HCT116 (cell line): Measurements from ENCODE around the genes ARHGAP33, ZNF529, ZNF345 and ZNF527.

DNA sequence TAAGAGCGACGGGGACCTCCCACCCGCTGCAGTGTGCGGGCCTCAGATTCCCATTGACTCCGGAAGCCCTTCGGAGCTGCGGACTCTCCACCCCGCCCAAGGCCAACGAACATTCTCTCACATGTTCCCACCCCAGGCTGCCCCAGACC lies 339 bp downstream of the HSPB6 start:
- RRBS = no CpG with 5 or more reads among the region's 9 CpGs

- RRBS = 1% methylated on average over 36 of the region's 94 CpGs
These were observed at the start of gene ARHGAP33 for GRCh38 chr19:35774921-35776160. Gene ARHGAP33, plus strand, starts transcription at chr19:35775564.

DNA sequence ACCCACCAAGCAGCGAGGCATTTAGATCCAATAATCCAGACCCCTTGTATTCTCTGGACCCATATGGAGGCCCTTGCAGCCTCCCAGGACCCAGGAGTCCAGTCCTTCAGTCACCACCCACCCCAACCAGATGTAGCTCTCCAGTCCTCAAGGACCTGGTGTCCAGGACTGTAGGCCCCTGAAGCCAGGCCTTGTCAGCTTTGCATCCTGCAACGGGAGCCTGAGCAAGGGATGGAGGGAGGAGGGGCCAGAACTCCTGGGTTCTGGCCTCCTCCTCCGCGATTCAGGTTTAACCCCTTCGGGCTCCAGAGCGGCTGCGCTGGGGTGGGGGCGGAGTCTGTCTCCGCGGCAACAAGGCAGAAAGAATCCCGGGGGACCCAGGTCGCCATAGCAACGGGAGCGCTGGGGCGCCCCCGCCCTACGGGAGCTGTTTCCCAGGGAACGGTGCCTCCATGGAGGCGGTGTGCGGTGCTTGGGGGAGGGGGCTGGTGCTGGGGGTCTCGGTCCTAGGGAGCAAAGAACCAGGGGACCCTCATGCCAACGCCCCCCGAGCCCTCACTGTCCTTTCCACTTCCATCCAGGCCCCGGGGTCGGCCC lies 810 bp downstream of the APLP1 start:
- RRBS = 1% methylated on average over 2 of the region's 25 CpGs

DNA sequence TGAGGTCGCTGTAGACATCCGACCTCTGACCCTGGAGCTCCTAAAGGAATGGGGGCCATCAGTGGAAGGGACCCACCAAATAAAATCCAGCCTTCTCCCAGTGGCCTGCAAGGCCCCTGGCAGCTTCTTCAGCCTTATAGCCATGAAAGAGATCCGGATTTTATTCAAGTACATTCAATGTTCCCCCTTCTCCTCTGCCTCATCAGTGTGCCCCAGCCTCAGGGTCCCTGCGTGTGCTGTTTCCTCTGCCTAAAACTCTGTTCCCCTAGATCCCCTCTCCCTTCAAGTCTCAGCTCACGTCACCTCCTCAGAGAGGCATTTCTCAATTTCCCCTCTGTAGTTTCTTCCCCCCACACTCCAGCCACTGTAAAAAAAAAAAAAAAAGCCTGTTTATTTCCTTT lies 2.3 kb downstream of the HCST start:
- RRBS = no CpG with 5 or more reads among the region's 5 CpGs

DNA sequence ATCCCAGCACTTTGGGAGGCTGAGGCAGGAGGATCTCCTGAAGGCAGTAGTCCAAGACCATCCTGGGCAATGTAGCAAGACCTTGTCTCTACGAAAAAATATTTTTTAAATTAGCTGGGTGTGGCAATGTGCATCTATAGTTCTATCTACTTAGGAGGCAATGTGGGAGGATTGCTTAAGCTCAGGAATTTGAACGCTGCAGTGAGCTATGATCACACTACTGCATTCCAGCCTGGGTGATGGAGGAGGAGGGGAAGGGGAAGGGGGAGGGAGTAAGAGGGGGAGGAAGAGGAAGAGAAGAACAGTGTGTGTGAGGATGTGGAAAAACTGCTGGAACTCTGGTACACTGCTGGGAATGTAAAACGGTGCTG lies 9.1 kb upstream of the CLIP3 start:
- RRBS = no CpG with 5 or more reads among the region's 3 CpGs

- RRBS = no CpG with 5 or more reads among the region's 14 CpGs
These were observed 725 bp downstream of the TBCB start for GRCh38 chr19:36115924-36116462.

DNA sequence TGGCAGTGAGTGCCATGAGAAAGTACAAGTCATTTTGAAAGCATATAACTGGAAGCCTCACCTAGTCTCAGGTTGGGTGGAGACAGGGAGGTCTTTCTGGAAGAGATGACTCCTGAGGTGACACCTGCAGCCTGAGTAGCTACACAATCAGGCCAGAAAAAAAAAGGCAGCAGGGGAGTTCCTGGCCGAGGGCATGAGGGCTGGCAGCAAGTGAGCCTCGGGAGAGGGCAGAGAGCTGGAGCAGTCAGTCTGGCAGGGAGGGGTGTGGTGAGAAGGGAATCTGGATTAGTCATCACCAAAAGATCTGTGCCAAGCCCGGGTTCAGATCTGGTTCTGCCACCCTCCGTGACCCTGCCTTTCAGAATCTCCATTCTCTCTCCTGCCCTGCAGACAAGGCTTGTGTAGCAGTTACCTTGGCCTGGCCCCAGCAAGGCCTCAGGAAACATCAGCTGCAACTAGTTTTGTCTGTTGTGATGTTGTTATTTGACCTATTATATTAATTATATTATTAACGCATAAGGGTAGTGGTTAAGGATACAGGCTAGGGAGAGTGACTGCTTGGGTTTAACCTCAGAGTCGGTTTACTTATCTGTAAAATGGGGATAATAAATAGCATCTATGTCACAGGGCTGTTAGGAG lies 2.9 kb upstream of the CAPNS1 start:
- RRBS = no CpG with 5 or more reads among the region's 6 CpGs

DNA sequence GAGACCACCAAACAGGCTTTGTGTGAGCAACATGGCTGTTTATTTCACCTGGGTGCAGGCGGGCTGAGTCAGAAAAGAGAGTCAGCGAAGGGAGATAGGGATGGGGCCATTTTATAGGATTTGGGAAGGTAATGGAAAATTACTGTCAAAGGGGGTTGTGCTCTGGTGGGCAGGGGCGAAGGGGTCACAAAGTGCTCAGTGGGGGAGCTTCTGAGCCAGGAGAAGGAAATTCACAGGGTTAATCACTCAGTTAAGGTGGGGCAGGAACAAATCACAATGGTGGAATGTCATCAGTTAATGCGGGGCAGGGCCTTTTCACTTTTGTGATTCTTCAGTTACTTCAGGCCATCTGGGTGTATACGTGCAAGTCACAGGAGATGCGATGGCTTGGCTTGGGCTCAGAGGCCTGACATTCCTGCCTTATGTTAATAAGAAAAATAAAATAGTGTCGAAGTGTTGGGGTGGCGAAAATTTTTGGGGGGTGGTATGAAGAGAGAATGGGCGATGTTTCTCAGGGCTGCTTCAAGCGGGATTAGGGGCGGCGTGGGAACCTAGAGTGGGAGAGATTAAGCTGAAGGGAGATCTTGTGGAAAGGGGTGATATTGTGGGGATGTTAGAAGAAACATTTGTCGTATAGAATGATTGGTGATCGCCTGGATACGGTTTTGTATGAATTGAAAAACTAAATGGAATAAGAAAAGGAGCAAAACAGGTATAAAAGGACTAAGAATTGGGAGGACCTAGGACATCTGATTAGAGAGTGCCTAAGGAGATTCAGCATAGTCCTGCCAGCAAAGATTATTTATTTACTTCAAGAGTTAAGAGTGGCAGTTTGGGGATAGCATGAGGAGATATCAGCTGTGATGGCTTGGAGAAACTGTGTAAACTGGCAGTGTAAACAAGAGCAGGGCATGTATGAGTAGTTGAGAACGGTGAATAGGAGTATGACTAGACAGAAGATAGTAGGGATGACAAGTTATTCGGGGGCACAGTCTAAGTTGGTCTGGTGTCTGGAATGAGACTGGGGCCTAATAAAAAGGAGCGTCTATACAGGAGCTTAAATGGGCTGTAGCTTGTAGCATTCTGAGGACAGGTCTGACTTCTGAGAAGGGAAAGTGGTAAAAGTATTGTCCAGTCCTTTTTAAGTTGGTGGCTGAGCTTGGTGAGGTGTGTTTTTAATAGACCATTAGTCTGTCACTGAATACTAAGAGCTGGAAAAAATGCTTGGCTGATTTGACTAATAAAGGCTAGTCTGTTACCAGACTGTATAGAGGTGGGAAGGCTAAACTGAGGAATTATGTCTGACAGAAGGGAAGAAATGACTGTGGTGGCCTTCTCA lies 3.7 kb upstream of the COX7A1 start:
- RRBS = no CpG with 5 or more reads among the region's 18 CpGs

DNA sequence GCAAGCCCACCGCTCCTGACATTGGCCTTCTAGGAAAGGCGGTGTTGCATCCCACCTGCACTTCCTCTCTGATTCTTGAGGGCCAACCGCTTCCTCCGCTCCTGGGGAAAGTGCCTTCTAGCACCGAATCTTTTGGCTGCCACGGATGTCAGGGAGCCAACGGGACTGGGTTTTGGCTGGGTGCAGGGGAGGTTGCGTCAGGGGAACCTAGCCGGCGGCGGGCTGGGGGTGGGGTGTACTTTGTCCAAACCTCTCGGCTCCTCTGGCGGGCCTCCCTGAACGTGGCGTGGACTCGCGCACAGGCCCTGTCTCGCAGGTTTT lies 58.1 kb downstream of the ZNF146 start:
- RRBS = no CpG with 5 or more reads among the region's 18 CpGs

GRCh38 chr19:36377904-36378353 lies 1.1 kb downstream of the ZFP14 start:
- RRBS = no CpG with 5 or more reads among the region's 6 CpGs

- RRBS = 81% methylated on average over 8 of the region's 80 CpGs
These were observed at the start of gene ZNF529 for GRCh38 chr19:36572548-36573916. Gene ZNF529, minus strand, starts transcription at chr19:36573292.

DNA sequence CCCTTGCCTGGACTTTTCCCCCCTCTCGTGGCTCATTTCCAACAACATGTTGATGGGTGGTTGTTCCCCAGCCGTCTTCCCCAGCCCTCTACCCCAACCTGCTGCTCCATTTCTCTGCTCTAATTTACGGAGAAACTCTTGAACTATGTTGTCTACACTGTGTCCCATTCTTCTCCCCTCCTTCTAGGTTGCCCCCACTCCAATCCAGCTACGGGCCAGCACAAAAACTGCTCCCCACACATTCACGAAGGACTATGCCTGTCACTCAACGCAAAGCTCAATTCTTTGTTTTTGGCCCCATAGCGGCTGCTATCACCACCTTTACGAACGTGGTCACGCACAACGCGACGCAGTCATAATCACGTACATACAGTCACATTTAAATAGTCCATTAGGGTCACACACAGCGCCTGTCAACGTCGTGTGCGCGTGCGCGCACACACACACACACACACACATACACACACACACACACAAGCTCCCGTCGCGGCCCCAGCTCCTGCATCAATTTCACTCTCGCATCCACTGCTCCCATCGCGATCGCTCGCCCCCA lies 440 bp downstream of the ZNF790 start:
- RRBS = no CpG with 5 or more reads among the region's 29 CpGs

GRCh38 chr19:36850632-36851596 lies at the start of gene ZNF345:
Gene ZNF345, plus strand, starts transcription at chr19:36850876.
- RRBS = no CpG with 5 or more reads among the region's 47 CpGs

- RRBS = no CpG with 5 or more reads among the region's 3 CpGs
These were observed 835 bp downstream of the ZNF345 start for GRCh38 chr19:36851597-36851825.

GRCh38 chr19:36916939-36917305 lies 790 bp downstream of the ZNF568 start:
- RRBS = no CpG with 5 or more reads among the region's 7 CpGs

GRCh38 chr19:37251148-37252235 lies 33.5 kb downstream of the ZNF383 start:
- RRBS = 91% methylated on average over 6 of the region's 41 CpGs

- RRBS = no CpG with 5 or more reads among the region's 76 CpGs
These were observed at the start of gene ZNF527 for GRCh38 chr19:37370479-37371722. Gene ZNF527, plus strand, starts transcription at chr19:37371099.

- RRBS = no CpG with 5 or more reads among the region's 7 CpGs
These were observed 14.0 kb downstream of the ZFP30 start for GRCh38 chr19:37641124-37641729.

DNA sequence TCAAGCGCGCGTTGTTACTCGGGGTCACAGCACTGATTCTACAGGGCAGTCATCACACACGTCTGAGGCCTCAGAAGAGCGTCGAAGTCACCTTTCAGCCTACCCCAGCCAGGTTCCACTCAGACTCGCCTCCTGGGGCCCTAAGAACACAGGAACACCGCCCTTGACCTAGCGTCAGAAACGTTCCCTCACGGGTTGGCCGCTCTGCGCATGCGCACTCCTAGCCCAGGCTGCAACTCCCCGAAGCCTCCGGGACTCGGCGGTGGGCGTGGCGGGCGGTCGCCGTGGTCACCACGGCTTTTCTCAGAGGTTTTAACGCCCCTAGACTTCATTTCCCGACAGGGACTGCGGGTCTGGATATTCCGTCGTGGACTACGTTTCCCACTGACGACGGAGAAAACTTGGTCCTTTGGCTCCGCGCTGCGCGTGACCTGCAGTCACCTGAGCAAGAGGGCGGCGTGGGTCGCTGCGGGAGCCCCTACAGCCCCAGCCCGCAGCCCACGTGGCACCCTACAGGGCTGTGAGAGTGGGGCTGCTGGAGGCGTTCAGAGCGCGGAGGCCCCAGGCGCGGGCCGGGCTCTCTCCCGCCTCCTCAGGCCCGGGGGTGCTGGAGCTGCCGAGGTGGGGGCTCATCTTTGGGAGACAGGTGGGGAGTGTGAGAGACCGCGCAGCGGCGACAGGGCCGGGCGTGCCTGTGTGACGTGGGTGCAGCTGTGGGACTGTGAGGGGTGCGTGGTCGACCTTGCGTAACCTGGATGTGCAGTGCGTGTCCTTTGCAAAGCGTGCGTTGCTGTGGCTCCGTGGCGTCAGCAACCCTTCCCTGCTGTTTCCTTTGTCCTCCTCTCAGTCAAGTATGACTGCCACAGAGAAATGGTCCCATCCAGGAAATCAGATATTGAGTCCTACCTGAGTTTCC lies 38.0 kb upstream of the ZNF573 start:
- RRBS = no CpG with 5 or more reads among the region's 67 CpGs

- RRBS = no CpG with 5 or more reads among the region's 3 CpGs
These were observed 7.9 kb downstream of the SIPA1L3 start for GRCh38 chr19:37914812-37915420.